ENCODE results near the genes CTSS, BNIPL and TNFAIP8L2.

DNA sequence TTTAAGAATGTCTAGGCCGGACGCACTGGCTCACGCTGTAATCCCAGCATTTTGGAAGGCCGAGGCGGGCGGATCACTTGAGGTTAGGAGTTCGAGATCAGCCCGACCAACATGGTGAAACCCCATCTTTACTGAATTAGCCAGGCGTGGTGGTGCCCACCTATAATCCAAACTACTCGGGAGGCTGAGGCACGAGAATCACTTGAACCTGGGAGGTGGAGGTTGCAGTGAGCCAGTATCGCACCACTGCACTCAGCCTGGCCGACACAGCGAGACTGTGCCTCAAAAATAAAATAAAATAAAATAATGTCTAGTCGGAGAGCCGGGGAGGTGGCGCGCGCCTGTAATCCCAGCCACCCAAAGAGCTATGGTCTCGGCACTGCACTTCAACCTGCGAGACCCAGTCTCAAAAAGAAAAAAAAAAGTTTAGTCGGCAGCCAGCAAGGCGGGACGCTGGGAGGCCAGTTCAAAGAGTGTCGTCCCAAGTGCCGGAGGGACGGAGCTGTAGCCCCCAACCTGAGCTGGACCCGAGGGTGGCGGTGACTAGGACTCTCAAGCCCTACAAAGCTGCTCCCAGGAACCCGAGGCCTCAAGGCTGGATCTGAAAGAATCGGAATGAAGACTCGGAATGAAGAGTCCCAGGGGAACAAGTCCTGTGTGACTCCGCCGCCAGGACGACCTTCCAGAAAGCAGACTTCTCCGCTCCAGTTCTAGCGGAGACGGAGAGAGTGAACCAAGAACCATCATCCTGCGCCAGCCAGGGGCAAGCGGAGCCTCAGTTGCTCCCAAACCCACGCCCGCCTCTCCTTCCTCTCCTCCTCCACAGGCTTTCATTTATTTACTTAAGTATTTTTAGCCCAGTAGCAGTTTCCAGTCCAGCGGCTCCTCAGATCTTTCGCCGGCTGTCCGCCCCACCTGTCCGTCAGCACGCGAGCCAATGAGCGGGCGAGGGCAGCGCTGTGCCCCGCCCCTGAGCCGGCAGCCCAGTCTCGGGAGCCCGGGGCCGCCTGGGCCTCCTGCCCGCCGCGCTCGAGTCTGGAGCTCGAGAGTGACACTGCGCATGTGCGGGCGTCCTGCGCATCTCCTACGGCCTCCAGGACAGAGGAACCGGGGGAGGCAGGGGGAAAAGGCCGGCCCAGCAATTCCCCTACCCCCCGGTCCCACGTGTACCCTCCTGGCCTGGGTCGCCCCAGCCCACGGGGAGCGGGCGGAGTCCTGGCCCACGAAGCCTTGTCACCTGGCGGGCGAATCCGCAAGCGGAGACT, 7.2 kb downstream of the ECM1 start:
- PRO-cap = bidirectional peak, plus-strand start at position 1,040 of the sequence, minus-strand start at position 817 of the sequence

DNA sequence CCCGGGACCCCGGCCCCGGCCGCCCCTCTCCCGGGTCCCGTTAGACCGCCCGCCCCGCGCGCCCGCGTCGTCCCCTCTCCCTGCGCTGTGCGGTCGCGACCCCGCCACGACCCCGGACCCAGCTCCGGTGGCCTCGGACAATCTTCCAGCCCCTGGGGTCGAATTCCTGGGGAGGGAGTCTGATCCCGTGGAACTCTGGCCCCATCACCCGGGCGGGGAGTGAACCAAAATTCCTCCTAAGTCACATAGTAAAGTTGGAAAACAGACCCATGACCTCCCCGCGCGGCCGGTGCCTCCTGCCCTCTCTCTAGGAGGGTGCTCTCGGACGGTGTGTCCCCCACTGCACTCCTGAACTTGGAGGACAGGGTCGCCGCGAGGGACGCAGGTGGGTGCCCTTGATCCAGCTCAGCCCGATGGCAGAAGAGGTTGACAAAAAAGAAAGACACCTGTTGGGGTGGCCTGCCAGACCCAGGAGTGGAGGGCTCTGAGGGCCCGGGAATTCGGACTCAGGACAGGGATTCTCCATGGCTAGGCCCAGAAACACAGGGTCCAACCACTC, 382 bp downstream of the ADAMTSL4 start:
- PRO-cap = no peak

- PRO-cap = no peak
Measured at GRCh38 chr1:150558839-150559619, 9.8 kb downstream of the ADAMTSL4 start.

DNA sequence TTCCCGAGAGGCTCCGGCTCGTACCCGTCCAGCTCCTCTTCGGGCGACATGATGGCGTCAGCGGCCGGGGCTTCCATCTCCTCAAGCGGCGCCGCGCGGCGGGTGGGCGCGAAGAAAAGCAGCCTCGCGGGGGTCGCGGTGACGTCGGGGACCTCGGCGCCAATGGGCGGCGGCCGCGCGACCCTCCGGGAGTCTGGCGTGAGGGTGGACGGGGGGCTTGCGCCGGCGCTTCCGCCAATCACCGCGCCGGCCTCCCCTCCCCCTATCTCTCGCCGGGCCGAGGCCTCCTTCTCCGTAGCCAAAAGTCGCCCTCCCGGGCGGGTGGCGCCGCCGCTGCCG, 317 bp downstream of the MCL1 start:
- PRO-cap = no peak

DNA sequence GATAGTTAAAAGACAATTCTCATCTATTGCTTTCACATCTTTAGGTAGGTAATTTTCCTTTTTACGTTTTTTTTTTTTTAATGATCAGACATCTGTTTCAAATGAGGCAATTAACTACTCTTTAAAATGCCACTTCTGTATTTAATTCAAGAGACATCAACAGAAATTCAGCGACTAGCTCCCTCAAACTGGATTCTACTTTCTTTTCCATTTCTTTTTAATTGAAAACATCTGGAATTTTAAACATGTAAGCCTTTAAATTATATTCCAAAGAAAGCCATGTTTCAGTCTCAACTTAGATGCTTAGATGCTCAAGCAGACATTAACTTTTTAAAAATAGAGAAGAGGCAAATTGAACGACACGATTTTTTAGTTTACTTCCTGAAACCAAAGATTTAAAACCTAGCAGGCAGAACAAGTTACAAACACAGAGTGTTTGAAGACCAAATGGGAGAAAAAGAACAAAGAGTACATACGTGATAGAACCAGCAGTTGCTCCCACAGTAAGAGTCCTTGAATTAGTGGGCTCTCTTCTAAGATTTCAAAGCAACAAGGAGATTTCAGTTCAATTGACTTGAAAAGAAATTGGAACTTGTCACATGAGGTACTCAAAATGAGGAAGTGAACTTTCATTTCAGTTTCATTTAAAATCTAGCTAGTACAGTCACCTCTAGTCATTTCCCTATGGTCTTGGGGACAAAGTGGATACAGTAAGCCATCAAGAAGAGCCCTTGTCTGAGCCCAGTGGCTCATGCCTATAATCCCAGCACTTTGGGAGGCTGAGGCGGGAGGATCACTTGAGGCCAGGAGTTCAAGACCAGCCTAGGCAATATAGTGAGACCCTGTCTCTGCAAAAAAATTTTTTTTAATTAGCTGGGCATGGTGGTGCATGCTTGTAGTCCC, at the start of gene CTSS:
TSS of gene CTSS (minus strand) at position 557 of the 903 bp plus-strand sequence.
- PRO-cap = no peak

DNA sequence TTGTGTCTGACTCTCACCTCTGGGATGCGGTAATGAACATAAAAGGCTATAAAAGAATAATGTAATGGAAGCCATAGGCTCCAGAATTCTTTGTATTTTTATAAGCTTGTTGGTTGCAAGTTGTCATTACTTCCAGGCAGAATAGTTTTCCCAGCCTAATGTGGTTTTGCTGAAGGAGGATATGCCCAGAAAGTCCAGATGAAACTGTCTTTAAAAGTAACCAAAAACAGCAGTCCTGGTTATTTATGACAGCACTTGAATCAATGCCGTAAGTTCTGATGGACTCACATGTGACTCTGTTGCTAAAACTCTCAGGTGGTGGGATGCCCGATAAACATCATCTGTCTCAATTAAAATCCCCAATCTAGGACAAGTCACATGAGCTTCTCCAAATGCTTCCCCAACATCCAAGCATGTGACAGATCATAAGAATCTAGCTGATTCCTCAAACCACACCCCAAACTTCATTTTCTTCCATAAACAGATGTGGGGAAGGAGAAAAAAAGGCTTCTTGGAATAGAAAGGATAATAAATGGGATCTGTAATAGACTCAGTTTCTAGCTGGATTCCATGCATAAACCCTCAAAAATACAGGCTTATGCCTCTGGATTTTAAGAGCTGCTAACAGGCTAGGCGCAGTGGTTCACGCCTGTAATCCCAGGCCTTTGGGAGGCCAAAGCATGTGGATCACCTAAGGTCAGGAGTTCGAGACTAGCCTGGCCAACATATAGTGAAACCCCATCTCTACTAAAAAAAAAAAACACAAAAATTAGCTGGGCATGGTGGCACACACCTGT, 829 bp upstream of the CTSK start:
- PRO-cap = no peak

- PRO-cap = no peak
Measured at GRCh38 chr1:150925029-150925542, 1.1 kb upstream of the SETDB1 start.

DNA sequence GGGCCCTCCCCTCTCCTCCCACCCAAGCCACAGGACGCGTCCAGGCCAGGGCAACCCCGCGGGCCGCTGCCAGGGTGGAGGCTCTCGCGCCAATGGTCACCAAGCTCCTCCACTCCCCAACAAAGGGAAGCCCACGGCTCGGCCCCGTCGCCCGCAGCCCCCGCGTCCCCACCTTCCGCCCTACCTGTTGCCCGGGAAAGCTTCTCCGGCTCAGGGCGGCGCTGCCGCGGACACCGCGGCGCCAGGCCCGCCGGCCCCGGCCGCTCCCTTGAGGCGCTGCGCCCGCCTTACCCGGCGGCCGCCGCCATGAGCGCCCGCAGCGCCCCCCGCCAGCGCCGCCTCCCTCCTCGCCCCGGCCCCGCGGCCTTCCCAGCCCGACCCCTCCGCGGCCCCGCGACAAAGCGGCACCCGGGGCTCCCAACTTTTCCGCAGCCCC, 483 bp downstream of the CERS2 start:
- PRO-cap = no peak

- PRO-cap = no peak
Measured at GRCh38 chr1:150998779-150999678, 7.7 kb downstream of the MINDY1 start.

DNA sequence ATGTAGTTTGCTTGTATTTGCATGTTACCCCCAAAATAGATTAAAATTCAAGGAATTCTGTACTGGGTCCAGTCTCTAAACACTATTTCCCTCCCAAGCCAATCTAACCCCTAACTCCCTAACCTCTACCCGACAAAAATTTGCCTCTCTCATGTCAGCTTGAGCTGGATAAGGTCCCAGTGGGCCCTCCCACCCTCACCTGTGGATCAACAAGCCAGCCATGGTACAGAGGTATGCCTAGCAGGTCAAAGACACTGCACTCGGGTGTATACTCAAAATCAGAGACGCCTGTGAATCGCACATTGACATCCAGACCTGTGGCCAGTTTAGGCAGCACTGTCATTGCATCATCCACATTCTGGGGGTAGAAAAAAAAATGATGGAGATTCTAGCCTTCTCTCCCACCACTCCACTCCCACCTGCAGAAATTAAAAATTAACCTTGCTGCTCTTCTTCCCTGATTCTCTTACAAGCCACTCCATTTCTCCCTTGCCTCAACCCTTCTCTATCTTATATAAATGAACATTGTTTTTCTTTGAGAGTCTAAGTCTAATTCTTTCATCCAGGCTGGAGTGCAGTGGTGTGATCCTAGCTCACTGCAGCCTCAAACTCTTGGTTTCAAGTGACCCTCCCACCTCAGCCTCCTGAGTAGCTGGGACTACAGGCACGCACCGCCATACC, 6.3 kb downstream of the MINDY1 start:
- PRO-cap = no peak

GRCh38 chr1:151036333-151036912, at the start of gene BNIPL:
TSS of gene BNIPL (plus strand) at chr1:151036586.
- PRO-cap = no peak

- PRO-cap = no peak
Measured at GRCh38 chr1:151037078-151037696, 801 bp downstream of the BNIPL start.

GRCh38 chr1:151133337-151133902, 13.0 kb downstream of the SEMA6C start:
- PRO-cap = no peak

DNA sequence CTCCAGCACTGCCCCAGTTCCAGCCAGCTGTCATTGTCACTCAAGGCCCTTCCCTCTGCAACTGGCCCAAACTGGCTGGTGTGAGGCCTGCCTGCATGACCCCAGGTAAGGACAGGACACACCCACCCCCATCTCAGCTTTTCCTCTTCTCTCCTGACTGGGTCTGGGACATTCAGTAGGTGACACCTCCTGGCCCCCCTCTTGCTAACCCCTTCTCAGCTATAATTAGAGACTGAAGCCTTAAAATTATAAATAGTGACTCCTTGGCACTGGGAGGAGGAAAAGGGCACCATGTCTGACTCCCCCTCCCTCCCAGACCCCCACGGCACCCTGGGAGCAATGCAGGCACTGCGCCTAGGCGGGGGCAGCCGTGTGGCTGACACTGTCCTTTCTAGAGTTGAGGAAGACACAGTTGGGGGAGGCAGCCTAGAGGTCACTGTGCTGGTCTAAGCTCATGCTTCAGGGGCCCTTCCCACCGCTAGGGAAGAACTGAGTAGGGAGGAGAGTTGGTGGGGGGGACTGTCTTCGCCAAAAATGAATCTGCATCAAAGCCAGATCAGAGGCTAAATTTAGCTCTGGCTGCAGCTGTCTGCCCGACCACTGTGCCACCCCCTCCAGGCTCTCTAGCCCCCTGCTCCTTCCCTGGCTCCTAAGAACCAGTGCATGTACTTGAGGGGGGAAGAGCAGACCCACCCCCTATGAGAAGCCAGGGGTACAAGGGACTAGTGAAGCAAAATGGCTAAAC, 3.5 kb downstream of the SEMA6C start:
- PRO-cap = no peak

GRCh38 chr1:151147605-151148192, 1.3 kb upstream of the SEMA6C start:
- PRO-cap = no peak

GRCh38 chr1:151156422-151157507, at the start of gene TNFAIP8L2:
TSS of gene TNFAIP8L2 (plus strand) at chr1:151156649.
- PRO-cap = no peak

- PRO-cap = no peak
Measured at GRCh38 chr1:151166362-151167070, 572 bp downstream of the SCNM1 start.

GRCh38 chr1:151199670-151200819, 1.7 kb downstream of the PIP5K1A start:
- PRO-cap = no peak

DNA sequence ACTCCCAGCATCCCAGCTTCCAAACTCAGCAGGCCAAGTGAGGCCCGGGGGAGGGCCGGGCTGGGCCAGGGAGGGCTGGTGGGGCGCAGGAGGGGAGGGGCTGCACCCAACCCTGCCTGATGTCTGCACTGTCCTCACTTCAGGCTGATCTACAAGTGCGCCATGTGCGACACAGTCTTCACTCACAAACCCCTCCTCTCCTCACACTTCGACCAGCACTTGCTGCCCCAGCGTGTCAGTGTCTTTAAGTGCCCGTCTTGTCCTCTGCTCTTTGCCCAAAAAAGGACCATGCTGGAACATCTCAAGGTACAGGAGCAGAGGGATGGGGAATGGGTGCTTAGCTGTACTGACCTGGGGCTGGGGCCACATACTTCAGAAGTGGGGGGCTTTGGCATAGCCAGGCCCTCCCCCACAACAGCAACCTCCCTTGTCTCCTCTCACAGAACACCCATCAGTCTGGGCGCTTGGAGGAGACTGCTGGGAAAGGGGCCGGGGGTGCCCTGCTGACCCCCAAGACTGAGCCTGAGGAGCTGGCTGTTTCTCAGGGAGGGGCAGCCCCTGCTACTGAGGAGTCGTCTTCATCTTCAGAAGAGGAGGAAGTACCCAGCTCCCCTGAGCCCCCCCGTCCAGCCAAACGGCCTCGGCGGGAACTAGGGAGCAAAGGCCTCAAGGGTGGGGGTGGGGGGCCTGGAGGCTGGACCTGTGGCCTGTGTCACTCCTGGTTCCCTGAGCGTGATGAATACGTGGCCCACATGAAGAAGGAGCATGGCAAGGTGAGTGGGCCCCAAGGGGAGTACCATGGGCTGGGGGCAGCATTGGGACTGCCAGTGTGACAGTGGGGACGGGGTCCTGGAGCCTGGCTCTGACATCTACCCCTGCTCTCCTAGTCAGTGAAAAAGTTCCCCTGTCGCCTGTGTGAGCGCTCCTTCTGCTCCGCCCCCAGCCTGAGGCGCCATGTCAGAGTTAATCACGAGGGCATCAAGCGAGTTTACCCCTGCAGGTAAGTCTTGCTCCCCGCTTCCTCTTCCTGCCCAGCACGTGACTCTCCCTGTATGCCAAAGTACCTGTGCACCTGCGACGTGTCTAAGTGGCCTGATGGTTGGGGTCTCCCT, 7.5 kb downstream of the ZNF687 start:
- PRO-cap = no peak

DNA sequence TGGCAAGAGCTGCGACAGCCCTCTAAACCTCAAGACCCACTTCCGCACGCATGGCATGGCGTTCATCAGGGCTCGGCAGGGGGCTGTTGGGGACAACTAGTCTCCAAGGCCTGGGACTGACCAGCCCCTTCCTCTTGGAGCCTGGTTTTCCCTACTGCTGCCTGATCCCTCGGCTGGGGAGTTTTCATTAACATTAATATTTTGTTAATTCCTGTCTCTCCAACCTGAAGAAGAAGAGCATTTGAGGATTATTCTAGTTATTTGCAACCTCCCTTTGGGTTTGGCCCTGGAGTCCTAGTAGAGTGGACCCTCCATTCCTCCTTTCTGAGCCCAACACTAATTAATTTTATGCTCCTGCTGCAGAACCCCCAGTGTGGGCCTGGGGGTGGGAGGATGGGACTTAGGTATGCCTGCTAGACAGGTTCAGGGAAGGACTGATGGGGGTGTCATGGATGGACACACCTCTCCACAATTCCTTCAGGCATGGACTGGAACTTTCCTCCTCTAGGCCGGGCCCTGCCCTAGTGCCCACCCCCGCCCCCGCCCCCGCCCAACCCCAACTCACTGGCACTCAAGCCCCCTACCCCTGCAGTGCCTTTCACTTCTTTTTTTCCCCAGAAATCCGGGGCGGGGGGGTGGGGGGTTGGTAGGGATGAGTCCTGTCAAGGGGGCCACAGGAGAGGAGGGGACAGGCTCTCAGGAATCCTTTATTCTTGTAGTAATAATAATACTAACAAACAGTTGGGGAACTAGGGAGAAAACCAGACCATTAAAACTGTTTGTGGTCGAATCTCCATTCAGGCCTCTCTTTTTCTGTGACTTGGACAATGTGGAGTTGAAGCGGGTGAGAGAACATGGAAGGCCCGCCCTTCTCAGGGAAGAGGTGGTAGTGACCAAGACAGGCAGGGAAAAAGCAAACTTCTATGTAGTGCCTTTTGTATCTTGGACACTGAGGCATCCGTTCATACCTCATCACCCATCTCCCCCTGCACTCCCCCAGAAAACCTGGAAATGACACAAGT, 9.3 kb downstream of the ZNF687 start:
- PRO-cap = no peak

Data from ascending aorta (tissue), 1 donor.